HT-29 (cell line): ENCODE measurements around a stretch of chr20.

GRCh38 chr20:62321646-62321912 is 18.8 kb downstream of the ADRM1 start:
- RAMPAGE, long total RNA: no peak

- RAMPAGE, long total RNA: no peak
Measured at GRCh38 chr20:62339527-62340154, 27.5 kb downstream of the LAMA5 start.

DNA sequence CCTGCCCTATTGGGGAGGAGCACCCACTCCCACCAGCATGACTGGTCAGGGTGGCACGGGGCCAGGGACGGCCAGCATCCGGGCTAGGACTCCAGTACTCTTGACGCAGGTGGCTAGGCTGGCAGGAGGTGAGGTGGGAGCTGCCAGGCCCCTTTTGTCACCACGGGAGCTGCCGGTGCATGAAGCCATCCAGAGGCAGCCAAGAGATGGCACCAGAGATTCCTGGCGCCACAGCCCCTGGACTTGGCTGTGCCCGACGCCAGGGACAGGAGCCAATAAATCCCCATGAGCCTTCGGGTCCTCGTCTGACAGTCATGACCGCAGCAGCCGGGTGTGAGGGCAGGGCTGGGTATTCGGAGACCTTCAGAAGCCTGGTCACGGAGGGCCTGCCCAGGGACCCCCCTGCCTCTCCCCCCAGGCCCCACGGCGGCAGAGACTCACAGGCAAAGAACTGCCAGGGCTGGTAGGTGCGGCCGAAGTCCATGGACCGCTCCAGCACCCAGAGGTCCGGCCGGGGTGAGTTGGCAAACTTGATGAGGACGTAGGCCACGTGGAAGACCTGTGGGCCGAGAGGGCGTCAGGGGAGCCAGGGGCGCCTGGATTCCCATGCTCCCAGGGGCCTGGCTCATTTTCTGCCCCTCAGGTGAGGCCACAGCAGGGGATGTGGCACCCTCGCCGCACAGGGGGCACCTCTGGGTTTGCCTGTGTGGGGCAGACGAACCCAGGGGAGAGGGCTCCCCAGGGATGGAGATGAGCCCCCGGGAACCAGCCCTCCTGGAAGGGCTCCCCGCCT is 14.2 kb downstream of the LAMA5 start:
- RAMPAGE, long total RNA: no peak

- RAMPAGE, long total RNA: no peak
Measured at GRCh38 chr20:62358946-62360270, 7.7 kb downstream of the LAMA5 start.

- RAMPAGE, long total RNA: no peak
Measured at GRCh38 chr20:62396164-62396927, 9.4 kb downstream of the RPS21 start.

GRCh38 chr20:62474064-62474829 is 1.5 kb downstream of the GATA5 start:
- RAMPAGE, long total RNA: no peak

GRCh38 chr20:62481987-62482987 is 6.5 kb upstream of the GATA5 start:
- RAMPAGE, long total RNA: no peak

GRCh38 chr20:62495058-62495623 is 19.3 kb upstream of the GATA5 start:
- RAMPAGE, long total RNA: no peak

- RAMPAGE, long total RNA: no peak
Measured at GRCh38 chr20:62495624-62496379, 20.0 kb upstream of the GATA5 start.

DNA sequence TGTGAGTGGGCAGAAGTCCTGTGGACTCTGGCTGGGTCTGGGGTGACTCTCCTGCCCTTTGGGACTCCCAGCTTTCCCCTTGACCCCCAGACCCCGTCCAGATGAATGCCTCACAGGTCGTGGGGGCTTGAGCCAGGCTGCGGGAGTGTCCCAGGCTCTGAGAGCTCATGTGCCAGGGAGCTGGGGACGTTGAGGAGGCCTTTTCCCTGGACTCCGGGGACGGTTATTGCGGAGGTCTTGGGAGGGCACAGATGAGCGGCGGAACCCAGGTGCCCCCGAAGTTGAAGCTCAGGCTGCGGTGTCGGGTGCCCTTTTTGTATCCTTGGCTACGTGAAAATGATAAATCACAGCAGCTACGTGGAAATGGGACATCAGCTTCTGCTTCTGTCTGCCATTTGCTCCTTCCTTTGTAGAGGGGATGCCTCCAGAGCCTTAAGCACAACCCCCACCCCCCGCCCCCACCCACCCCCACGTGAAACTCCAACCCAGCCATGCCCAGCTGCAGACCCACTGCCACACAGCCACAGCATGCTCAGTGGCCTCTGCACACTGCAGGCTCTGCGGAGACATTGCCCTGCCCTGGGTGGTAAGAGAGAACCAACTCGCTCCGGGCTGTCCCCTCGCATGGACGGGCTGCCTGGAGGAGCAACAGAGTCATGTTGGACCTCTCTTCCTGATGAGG is 76.2 kb upstream of the GATA5 start:
- RAMPAGE, long total RNA: no peak

- RAMPAGE, long total RNA: no peak
Measured at GRCh38 chr20:62555615-62556415, 80.0 kb upstream of the GATA5 start.

DNA sequence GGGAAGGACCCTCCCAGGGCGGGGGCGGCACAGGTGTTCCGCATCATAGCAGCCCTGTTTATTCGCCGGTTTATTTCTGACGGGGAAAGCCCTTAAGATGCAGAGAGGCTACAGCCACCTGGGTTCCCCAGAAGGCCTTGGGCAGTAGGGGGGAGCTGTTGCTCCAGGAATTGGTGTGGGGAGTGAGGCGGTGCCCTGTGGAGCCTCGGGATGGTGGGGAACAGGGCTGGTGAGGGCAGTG is 13.0 kb downstream of the SLCO4A1 start:
- RAMPAGE, long total RNA: no peak

DNA sequence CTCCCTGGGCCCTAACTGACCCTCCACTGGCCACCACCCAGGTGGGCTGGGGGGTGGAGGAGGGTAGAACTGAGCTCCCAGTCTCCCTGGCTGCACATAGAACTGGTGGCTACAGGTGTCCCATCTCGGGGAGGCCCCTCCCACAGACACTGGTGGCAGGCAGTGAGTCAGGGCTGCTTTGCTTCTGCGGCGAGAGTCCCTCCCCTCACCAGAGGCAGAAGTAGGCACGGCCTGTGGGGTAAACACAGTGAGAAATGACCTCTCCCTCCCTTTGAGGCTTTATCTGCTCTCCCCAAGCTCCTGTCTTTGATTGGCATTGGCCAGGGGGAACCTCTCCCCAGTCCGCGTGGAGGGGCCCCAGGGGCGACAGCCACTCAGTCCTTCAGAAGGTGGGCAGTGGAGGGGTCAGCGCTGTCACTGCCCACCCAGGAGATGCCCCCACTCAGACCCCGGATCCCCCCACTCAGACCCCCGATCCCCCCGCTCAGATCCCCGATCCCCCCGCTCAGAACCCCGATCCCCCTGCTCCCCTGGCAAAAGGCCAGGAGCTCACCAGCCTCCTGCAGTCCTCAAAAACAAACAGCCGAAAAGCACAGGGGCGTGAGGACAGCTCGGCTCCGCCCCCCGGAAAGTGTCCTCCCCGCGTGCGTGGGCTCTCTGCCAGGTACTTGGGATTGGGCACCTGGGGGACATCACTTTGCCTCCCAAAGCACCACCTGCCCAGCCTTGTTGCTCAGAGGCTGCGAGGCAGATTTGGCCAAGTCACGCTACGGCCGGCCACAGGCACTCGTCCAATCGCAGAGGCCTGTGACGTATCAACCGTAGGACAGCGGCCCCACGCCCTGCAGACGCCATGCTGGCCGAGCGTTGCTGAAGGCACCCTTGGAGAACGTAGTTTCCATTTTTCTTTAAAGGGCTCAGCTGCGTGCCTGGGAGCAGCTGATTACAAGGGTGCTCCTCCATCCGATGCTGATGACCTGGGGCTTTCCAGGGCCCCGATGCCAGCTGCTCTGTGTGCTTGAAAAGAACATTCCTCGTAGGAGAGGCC is 2.8 kb downstream of the NTSR1 start:
- RAMPAGE, long total RNA: no peak

GRCh38 chr20:62761960-62762448 is 34.3 kb upstream of the MRGBP start:
- RAMPAGE, long total RNA: no peak

DNA sequence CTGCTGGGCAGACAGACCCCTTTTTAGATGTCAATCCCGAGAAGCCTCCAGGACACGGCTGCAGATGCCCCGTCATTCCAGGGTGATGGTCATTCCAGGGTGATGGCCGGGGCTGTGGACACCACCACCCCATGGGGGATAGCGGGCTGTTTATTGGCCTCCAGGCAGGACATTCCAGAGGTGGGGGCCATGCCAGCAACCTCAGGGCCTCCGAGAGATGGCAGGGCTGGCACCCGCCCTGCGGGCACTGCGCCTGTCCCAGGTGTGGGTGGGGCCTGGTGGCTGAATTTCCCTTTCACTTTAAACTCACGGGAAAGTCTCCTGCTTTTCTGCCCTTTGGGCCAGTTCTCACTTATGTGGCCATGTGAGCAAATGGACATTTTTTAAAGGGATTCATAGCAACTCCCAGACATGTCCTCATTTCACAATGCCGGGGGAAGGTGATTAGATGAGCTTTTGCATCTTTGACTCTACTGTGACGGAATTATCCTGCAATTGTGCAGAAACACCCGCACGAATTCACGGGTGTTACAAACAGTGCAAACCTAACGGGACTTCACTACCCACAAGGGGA is 14.6 kb downstream of the COL9A3 start:
- RAMPAGE, long total RNA: no peak

DNA sequence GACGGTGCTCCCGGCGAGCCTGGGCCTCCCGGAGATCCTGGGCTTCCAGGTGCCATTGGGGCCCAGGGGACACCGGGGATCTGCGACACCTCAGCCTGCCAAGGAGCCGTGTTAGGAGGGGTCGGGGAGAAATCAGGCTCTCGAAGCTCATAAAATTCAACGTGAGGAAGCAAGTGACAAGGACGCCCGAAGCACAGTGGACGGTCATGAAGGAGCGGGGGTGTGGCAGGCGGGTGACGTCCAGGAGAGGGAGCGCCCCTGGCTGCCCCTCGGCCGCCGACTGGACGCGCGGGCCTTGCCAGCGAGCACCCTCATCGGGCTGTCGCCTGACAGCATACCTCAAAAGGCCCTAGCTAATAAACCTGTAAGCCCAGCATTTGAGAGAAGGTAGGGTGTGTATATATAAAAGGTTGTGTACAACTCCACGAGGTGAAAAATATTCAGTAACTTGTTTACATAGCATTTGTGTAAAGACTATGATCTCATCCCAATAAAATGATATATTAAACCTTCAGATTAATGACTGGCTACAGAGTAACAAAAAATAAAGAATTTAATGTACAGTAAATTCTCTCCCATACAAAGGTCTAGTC is 20.9 kb downstream of the TCFL5 start:
- RAMPAGE, long total RNA: no peak

GRCh38 chr20:62881502-62881935 is 19.9 kb upstream of the TCFL5 start:
- RAMPAGE, long total RNA: no peak

DNA sequence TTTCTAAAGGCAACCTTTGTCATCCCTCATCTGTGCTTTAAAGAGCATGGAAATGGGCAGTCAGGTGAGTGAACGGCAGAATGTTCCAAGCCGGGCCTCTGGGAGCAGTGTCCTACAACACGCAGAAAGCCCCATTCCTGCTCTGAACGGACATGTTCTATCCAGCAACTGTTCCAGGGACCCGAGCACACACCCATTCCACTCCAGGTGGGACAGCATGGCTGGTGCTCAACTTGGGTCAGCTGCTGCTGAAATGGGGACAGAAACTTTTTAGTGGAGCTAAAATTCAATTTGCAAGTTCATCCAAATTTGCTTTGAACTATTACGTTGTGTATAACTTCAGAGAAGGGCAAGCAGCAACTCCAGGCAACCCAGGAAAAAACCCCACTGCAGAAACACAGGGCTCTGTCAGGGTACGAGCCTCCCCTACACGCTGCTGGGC is 26.6 kb downstream of the DIDO1 start:
- RAMPAGE, long total RNA: no peak

GRCh38 chr20:62904891-62905437 is 21.3 kb downstream of the DIDO1 start:
- RAMPAGE, long total RNA: no peak

- RAMPAGE, long total RNA: no peak
Measured at GRCh38 chr20:62905810-62906634, 20.3 kb downstream of the DIDO1 start.